ENCODE measurements around the gene PRRT1.

DNA sequence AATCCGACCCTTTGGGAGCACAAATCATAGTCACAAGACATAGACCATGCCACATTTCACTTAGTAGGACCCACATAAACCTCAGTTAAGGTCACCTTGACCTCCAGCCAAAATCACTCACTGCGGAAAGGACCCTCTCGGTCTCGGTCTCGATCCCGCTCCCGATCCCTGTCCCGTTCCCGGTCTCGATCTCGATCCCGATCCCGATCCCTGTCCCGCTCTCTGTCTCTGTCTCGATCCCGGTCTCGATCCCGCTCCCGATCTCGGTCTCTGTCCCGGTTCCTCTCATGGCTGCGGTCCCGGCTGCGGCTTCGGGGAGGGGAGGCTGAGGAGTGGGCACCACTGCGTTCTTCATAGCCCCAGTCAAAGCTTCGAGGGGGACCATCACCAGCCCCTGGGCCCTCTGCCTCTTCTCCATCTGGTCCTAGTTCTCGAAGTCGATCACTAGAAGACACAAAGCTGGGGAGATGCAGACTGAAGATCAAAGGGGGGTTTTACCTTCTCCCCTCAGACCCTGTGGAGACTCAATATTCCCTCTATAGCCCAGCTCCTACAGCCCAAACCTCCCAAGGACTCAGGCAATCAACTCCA lies 4.2 kb downstream of the NELFE start:
- PRO-cap = no peak

- PRO-cap = no peak
Observed at GRCh38 chr6:31970521-31970931, 1.4 kb downstream of the DXO start.

DNA sequence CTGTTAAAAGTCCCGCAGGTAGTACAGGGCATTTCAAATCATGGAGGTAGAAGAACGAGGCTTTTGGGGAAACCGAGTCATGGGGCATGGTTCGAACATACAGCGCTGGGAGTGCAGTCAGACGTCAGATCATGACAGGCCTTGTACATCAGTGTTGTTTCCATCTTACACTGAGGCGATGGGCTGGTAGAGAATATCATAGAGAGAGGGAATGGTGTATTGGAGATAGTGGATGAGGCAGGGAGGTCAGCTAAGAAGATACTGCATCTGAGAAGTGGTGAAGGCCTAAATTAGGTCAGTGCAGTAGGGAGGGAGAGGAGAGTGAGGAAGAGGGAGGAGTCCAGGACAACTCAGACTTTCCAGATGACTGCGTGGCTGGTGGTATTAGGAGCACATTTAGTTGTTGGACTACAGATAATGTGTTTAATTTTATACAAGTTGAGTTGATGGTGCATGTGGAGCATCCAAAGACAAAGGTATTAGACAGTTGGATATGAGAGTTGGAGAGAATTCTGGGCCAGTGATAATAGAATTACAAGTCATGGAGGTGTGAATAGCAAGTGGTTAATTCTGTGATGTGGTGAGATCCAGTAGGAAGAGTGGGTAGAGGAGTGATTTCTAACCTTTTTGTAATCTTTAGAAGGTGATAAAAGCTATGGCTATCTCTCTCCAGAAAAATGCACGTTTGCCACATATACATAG lies 890 bp downstream of the STK19 start:
- PRO-cap = bidirectional peak, plus-strand start at position 362 of the sequence, minus-strand start at position 263 of the sequence

DNA sequence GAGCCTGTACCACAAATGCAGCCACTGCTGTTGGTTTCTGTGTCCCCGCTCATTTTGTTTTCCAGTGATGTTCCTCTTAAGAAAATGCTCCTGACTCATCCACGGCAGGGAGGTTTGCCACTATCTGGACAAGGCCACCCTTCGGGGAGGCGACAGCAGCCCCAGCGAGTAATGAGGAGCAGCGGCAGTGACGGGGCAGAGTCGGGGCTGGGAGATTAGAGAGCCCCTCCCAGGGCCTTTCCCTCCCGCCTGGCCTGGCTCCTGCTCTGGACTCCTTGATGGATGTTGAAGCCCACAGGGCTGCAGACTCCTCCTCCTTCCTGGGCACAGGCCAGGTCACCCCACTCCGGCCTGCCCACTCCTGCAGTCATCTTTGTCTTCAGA lies 1.7 kb upstream of the C4B start:
- PRO-cap = no peak

DNA sequence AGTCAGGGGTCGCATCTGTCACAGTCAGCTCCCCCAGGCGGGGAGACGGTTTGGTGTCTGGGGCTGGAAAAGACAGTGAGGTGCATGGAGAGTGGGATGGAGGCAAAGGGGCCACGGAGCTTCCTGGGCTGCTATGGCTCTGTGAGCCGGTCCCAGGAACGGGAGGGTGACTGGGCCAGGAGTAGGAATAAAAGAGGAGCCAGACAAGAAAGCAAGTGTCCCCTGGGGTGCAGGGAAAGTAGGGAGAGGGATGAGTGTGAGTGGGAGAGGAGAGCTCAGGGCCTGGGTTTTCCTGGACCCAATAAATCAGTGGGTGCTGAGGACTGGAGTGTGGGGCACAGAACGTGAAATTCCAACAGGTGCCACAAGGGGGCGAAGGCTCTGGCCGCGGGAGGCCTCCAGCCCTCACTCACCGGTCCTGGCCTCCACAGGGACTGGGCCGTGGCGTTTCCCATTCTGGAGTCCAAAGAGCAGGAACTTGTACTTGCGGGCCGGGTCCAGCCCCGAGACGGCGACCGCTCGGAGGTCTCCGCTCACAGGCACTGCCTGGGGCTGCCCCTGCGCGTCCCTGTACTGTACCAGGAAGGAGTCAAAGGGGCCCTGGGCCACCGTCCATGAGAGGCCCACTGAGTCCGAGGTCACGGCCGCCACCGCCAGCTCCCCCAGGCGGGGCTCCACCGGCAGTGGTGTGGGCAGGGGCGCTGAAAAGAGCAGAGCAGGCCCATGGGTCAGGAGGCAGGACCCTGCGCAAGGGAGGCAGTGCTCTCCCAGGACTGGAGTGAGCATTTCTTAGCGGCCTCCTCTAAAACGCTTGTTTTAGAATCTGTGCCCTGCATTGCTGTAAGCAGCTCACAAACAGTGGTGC lies 10.0 kb downstream of the CYP21A2 start:
- PRO-cap = no peak

GRCh38 chr6:32093143-32093709 lies 15.9 kb downstream of the TNXB start:
- PRO-cap = no peak

- PRO-cap = bidirectional peak, plus-strand start at chr6:32152034, minus-strand start at chr6:32151931
Observed at GRCh38 chr6:32151745-32152671, at the start of gene PRRT1. Gene PRRT1, minus strand, starts transcription at chr6:32151939.

DNA sequence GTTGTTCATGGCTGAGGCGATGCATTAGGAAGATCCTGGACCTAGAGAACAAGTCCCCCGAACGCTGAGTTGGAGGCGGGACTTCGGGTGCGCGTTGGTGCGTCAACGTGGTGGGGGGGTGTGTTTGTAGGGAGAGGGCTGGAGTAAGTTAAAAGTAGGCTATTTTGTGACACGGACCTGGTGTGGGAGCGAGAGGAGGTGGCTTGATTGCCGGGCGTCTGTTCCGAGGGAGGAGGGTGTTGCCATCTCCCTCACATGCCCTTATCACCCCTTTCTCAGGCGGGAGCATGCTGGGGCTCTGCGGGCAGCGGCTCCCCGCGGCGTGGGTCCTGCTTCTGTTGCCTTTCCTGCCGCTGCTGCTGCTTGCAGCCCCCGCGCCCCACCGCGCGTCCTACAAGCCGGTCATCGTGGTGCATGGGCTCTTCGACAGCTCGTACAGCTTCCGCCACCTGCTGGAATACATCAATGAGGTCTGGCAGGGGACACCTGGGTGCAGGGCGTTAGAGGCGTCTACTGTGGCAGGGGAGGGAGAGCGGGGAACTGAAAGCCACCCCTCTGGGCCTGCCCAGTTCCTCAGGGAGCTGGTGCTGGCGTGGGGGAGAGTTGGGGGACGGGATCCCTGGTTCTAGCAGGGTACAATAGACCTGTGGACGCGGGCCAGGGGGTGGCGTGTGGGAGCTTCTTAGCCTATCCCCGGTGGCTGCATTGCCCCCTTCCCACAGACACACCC lies 532 bp downstream of the PPT2 start:
- PRO-cap = bidirectional peak, plus-strand start at position 169 of the sequence, minus-strand start at position 63 of the sequence; unidirectional peak, minus-strand start at position 358 of the sequence; unidirectional peak, minus-strand start at position 474 of the sequence

DNA sequence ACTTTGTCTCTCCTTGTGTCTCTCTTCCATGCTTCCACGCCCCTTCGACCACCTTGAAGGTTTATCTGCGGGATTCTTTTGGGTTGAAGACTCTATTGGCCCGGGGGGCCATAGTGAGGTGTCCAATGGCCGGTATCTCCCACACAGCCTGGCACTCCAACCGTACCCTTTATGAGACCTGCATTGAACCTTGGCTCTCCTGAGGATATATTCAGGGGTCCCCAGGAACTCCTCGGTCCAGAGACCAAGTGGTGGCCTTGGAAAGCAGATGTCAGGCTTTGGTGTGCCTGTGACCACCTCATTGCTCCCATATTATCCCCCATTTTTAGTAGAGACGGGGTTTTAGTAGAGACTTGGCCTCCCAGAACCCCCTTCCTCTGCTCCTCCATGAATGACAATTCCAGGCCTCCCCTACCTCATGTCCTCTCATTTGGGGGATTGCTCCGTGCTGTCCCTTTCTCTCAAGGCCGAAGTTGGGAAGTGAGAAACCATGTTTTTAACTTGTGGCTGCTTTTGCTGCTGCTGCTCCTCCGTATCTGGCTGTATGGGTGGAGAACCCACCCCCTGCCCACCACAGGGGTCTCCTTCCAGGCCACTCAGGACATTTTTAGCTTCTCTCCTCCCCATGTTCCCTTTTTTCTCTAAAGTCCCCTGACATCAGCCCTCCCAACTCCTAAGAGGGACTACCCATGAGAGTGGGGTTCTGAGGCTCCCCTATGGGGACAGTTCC lies 1.5 kb upstream of the EGFL8 start:
- PRO-cap = no peak

DNA sequence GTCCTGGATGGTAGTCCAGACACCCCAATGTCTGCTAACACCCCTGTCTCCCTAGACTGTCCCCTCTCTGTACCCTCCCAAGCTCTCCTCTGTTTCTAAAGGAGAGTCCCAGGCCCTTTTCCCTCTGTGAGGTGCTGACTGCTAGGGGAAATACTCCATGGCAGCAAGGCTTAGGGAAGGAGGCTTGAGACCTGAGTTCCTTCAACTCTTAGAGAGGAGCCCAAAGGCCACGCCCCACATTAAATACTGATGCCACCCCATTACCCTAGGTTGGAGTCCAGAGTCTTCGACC lies 9.1 kb upstream of the GPSM3 start:
- PRO-cap = no peak

DNA sequence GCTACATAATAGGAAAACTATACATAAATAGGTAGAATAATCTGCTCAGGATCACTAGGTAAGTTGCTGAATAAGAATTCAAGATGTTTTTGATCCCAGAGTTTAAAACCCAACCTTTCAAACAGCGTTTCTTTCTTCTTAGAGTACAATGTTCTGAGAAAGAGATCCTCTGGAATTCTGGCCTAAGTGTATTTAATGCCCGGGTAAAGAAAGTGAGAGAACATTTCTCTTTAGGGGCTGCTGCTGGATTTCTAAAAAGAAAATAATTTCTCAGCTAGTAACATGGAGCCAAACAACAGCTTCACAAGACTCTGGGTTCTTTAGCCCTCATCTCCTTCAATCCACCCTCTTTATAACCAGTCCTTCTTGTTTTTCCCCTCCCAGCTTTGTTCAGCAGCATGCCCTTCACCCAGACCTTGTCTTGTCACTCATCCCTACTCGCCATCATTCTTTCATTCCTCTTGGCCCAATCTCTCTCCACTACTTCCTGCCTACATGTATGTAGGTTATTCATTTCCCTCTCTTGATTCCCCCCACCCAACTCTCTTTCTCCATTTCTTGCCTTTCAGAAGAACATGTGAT lies 2.3 kb downstream of the HLA-DRA start:
- PRO-cap = no peak

- PRO-cap = no peak
Observed at GRCh38 chr6:32551397-32551933, 21.4 kb upstream of the HLA-DRB5 start.

- PRO-cap = no peak
Observed at GRCh38 chr6:32581123-32581966, 8.3 kb downstream of the HLA-DRB1 start.

GRCh38 chr6:32664060-32665513 lies 1.9 kb downstream of the HLA-DQB1 start:
- PRO-cap = bidirectional peak, plus-strand start at chr6:32664958, minus-strand start at chr6:32664872

DNA sequence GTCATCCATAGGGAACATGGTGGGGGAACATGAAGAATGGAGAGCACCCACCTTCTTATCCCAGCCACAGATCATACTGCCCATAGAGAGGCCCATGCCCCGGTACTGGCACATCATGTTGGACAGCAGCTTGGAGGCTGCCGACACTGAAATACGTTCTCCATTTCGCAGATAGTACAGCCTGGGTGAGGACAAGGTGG lies 1.9 kb downstream of the PSMB8 start:
- PRO-cap = no peak

DNA sequence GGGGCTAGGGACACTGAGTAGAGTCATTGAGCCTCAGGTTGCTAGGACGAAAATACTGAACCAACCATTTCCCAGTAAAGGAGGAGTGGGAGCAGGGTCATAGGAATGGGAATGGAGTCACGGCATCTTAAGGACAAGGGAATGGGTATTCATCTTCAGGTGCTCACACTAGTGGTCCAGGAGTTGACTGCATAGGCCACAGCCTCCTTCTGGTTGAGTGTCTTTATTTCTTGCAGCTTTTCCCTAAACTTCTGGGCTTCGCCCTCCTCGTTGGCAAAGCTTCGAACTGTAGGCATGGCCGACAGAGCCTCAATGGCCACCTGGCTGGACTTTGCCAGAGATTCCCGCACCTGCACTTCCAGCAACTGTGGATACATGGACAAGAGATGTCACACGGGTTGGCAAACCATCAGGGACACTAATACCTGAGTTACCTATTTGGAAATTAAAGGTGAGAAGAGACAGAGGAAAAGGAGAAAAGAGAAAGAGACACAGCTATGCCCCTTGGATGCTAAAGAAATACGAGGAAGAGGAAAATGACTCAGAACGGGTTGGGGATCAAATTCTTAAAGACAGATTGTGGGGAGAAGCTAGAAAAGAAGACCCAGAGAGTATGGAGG lies 3.2 kb downstream of the TAP1 start:
- PRO-cap = no peak

DNA sequence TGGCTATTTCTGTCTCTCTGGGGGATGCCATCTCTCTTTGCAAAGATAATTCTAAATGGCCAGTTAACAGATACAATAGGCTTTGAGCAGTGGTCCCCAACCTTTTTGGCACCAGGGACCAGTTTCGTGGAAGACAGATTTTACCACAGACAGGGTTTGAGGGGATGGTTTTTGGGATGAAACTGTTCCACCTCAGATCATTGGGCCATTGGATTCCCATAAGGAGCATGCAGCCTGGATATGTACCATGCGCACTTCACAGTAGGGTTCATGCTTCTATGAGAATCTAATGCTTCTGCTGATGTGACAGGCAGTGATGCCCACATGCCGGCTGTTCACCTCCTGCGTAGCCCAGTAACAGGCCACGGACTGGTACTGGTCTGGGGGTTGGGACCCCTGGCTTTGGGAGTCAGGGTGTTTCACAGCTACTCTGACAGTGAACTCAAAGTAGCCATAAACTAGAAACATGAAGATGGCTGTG lies 10.1 kb downstream of the BRD2 start:
- PRO-cap = no peak

GRCh38 chr6:33028351-33028835 lies 19.0 kb upstream of the HLA-DOA start:
- PRO-cap = no peak

GRCh38 chr6:33073233-33074062 lies 2.3 kb upstream of the HLA-DPB1 start:
- PRO-cap = bidirectional peak, plus-strand start at chr6:33073801, minus-strand start at chr6:33073649

GRCh38 chr6:33089969-33090464 lies 14.2 kb downstream of the HLA-DPB1 start:
- PRO-cap = no peak

All from bile duct (tissue), 1 donor.